Measurements from ENCODE around the genes RPS8 and BEST4.

DNA sequence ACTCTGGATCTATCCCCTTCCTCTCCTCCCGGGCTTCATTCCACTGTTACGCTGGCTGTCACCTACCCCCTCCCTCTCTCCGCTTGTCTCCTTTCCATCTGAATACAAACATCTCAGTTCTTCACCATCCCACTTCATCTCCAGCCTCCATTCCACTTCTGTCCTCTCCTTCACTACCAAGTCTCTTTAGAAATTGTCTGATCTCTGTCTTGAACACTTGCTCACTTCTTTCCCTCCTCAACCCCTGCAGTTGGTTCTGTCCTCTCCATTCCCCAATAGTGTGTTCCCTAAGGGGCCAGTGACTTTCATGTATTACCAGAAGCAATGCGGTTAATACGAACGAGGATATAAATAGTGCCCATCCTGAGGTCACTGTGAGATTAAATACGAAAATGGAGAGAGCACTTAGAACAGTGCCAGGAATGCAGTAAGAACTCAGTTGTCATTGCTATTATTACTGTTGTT lies 53.1 kb upstream of the ARTN start:
- RAMPAGE, long total RNA = no peak
- RRBS = no CpG with 5 or more reads among the region's 7 CpGs

DNA sequence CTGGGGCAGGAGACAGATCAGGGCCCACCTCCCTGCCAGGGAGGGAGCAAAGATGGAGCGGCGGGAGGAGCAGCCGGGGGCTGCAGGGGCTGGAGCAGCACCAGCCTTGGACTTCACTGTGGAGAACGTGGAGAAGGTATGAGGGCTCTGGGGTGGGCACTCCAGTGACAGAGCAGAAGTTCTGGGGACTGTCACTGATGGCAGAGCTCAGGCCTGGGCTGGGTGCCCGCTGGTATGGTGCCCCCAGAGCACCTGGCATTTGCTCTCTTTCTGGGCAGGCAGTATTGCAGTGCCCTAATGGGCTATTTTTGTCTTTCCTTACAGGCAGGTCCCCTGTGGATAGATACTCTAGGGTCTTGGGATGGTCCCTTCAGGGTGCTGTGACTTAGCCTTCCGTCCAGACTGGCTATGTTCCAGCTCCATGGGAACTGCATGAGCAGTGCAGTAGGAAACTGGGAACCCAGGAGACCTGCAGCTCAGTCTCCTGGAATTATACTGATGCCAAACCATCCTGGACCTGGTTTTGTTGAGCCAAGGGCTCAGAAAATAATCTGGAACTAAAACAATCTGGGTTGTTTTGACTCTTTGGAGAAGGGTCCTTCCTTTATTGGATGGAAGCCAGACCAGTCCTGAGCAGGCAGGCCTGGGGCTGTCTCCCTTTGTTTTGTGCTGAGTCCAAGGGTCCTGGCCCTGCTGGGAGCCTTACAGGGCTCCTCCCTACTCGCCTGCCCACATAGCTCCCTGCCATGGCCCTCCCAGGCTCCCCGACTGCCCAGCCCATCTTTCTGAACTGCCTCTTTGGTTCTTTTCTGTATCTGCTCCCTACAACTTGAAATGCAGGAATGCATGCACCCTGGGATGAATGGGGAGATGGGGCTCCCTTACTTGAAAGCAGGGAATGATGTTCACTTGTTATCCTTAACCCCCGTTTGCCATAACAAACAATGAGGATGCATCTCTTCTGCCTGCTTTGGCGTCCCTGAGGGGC lies 1.1 kb downstream of the IPO13 start:
- RAMPAGE, long total RNA = no peak
- RRBS = 33% methylated on average over 3 of the region's 10 CpGs

GRCh38 chr1:44005848-44006301 lies 14.5 kb downstream of the CCDC24 start:
- RAMPAGE, long total RNA = no peak
- RRBS = no CpG with 5 or more reads among the region's 10 CpGs

GRCh38 chr1:44250040-44250751 lies 36.9 kb downstream of the DMAP1 start:
- RAMPAGE, long total RNA = no peak
- RRBS = no CpG with 5 or more reads among the region's 33 CpGs

- RAMPAGE, long total RNA = no peak
- RRBS = no CpG with 5 or more reads among the region's 8 CpGs
Observed at GRCh38 chr1:44255269-44256254, 42.3 kb downstream of the DMAP1 start.

GRCh38 chr1:44283835-44284912 lies 70.9 kb downstream of the ERI3 start:
- RAMPAGE, long total RNA = no peak
- RRBS = no CpG with 5 or more reads among the region's 6 CpGs

DNA sequence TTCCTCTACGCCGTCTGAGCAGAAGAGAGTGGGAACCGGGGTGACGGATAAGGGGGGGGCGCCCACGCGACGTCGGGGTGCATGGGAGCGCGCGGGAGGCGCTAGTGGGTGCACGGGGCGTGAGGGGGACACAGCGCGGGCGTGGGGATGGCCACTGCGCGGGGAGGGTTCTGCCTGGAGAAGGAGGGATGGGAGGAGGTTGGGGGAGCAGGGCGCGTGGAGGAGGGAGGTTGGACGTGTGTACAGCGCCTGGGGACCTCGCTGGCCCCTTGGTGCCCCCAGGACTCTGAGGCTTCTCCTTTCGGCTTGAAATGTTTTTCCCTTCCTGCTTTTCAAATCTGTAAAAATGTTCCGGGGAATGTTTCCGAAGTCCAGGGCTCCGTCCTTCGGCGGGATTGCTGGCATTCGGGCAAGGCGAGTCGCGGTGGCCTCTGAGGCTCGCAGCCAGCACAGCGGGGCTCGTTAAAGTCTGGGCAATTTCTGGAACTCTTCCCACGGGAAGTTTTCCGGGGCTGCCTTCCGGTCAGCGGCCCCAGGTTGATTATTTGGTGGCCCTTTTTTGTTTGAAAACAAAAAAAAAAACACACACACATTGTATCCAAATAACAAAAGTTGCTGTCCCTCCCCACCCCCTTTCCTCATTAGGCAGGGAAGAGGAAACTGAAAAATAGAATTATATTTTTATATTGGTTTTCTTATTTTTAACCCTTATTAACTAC lies 13.2 kb downstream of the RNF220 start:
- RAMPAGE, long total RNA = no peak
- RRBS = no CpG with 5 or more reads among the region's 42 CpGs

DNA sequence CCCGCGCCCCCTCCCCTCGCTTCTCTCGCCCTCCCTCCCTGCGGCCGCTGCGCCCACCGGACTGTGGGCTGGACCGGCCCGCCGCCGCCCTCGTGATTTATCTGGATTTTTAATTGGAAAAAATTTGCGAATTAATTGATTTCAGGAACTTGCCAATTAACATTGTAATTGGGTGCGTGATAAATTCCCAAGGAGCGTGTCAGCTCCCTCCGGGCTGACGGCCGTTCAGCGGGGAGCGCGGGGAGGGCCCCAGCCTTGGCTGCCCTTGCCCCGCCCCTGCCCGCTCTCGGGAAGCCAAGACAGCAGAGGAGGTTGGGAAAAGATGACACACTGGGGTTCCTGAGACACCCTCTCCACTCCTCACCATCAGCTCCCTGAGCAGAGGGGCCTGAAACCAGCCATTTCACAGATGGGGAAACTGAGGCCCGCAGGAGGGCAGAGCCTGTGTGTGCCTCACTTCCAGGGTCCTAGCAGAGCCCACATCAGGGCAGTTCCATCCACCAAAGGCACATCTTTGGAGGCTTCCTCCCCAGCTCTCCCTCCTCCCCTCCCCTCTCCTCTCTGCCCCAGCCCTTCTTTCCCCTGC lies 56.9 kb downstream of the TMEM53 start:
- RAMPAGE, long total RNA = no peak
- RRBS = 3% methylated on average over 7 of the region's 26 CpGs

DNA sequence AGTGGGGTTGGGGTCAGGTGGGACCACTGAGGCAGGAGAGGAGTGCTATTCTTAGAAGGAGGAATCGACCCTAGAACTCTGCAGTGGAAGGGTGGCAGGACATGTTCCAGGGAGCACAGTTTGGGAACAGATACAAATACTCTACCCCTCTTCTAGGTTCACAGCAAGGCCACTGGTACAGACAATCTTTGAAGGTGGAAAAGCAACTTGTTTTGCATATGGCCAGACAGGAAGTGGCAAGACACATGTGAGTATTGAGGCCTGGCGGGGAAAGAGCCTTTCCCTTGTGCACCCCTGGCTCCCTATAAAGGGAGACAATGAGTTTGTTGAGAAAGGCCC lies 17.7 kb downstream of the KIF2C start:
- RAMPAGE, long total RNA = no peak
- RRBS = no CpG with 5 or more reads among the region's 2 CpGs

DNA sequence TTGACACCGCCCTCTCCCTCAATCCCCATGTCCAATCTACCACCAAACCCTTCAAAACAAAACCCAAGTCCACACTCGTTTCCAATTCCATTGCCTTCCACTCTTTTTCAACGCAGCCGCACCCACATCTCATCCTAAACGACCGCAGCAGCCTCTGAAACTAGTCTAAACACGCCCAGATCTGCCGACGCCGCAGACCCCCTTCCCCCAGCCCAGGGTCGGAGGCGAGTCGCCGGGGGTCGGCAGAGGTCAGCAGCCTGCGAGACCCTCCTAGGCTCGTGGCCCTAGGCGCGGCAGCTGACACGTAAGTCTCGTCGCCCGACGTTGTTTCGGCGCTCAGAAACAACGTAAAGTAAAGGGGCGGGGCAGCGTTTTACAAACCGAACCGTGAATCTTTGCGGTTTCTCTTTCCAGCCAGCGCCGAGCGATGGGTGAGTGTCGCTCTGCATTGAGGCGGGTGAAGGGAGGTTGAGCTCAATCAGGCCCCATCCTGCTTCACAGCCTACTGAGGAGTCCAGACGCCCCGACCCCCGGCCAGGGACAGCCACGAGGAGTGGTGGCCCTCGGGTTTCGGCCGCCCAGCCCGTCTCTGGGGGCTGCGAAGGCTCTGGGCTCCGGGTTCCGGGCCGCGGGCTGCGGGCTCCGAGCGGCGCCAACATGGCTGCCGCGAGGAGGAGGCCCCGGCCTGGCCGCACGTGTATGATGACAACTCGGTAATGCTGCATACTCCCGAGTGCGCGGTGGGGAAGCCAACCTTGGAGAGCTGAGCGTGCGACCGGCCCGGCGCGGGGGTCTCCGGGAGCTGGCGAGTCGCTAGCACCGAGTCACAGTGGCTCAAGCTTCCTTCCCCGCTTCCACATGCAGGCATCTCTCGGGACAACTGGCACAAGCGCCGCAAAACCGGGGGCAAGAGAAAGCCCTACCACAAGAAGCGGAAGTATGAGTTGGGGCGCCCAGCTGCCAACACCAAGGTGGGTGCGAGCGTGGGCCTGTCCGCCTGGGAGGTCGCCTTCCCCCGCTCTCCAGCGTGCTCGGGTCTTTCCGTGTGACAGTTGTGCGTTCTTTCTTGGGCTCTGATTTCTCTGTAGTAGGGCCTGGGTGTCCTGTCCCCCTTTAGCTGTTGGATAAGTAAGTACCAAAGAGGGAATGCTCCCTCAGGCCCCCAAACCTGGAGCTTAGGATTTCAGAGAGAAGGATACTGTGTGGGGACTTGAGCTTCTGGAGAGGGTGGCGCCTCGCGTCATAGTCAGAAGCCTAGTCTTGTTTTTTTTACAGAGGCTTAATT lies at the start of gene RPS8:
Gene RPS8, plus strand, starts transcription at position 371 of the 1,285 bp plus-strand sequence.
- RAMPAGE, long total RNA = start-site peak on the plus strand centred at position 411 of the sequence, 16 bp wide, 7,445 and 1,589 reads in 2 replicates
- RRBS = 1% methylated on average over 20 of the region's 92 CpGs

- RAMPAGE, long total RNA = no peak
- RRBS = no CpG with 5 or more reads among the region's 6 CpGs
Observed at GRCh38 chr1:44787901-44788471, at the start of gene BEST4. BEST4 (minus strand) TSS chr1:44788170.

- RAMPAGE, long total RNA = no peak
- RRBS = 2% methylated on average over 13 of the region's 39 CpGs
Observed at GRCh38 chr1:44799633-44800243, 439 bp upstream of the PLK3 start.

GRCh38 chr1:44803434-44804366 lies 3.5 kb downstream of the DYNLT4 start:
- RAMPAGE, long total RNA = no peak
- RRBS = no CpG with 5 or more reads among the region's 15 CpGs

DNA sequence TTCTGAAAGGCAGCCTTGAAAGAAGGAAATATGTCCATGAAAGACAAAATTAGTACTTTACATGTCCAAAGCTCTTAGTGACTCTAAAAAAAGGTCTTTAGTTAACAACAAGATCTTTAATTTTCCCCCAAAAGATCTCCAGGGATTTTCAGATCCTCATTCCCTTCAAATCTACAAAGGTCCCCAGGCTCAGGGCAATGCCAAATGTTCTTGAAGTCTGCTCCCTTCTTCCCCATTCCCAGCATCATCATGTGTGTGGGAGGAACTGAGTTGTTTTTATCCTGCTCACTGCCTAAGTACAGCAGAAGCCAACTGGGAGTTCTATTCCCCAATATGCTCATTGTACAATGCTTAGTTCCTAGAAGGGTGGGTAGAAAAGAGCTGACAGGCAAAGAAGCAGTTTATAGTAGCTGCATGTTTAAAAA lies 60.2 kb upstream of the PTCH2 start:
- RAMPAGE, long total RNA = no peak

- RAMPAGE, long total RNA = no peak
- RRBS = no CpG with 5 or more reads among the region's 4 CpGs
Observed at GRCh38 chr1:45015644-45016828, 4.0 kb downstream of the UROD start.

GRCh38 chr1:45017580-45018277 lies 5.7 kb downstream of the UROD start:
- RAMPAGE, long total RNA = no peak
- RRBS = no CpG with 5 or more reads among the region's 3 CpGs

DNA sequence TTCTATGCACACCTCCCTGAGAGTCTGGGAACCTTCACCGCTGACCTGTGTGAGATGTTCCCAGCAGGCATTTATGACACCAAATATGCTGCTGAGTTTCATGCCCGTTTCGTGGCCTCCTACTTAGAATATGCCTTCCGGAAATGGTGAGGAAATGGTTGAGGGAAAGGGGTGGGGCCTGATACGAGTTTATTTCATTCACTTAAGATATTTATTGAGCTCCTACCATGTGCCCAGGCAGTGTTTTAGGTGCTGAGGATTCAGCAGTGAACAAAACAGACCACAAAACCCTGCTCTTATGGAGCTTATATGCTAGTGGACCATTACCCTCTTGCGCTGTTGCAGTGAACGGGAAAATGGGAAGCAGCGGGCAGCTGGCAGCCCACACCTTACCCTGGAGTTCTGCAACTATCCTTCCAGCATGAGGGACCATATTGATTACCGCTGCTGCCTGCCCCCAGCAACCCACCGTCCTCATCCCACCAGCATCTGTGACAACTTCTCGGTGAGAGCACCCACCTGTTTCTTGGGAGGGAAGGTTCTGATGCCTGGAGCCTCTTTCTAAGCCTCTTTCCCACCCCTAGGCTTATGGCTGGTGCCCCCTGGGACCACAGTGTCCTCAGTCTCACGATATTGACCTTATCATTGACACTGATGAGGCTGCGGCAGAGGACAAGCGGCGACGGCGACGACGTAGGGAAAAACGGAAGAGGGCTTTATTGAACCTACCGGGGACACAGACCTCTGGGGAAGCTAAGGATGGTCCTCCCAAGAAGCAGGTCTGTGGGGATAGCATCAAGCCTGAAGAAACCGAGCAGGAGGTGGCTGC lies 2.7 kb downstream of the TOE1 start:
- RAMPAGE, long total RNA = no peak
- RRBS = no CpG with 5 or more reads among the region's 22 CpGs

DNA sequence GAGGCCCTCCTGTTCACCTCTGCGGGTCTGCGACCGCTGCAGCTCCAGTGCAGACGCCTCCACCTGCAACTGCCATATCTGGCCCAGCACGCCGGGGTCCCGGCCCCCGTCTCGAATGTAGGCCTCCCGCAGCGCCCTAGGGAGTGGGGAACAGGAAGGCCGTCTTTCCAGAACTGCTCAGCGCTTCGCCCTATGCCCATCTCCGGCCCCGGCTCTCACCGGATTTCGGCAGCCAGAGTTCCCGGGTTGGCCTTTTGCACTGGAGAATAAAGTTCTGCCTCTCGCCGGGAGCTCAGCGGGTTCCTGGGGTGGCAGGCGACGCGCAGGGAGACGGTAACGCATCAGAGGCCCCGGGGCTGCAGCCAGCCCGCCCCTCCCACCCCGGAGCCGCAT lies 1.3 kb downstream of the CCDC17 start:
- RAMPAGE, long total RNA = no peak
- RRBS = 34% methylated on average over 12 of the region's 31 CpGs

DNA sequence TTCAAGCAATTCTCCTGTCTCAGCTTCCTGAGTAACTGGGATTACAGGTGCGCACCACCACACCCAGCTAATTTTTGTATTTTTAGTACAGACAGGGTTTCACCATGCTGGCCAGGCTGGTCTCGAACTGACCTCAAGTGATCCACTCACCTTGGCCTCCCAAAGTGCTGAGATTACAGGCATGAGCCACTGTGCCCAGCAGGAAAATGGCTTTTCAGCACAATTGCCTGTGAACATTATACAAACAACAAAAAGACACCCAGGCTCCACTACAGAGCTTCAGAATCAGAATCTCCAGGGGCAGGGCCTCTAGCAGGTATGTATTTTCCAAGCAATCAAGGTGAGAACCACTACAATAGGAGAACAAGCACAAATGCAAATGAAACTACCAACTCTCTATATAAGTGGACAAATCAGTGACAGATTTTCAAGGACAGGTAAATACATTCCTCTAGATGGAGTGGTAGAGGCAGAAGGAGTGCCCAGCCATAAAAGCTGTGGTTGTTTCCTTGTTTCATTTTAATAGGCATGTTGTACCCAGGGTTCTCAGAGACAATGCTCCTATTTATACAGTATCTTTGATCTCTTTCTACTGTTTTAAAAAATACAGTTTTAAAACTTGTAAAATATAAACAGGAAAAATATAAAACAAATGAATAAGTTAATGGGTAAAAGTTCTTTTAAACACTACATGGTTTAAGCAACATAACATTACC lies 20.1 kb upstream of the CCDC17 start:
- RAMPAGE, long total RNA = no peak
- RRBS = no CpG with 5 or more reads among the region's 2 CpGs

DNA sequence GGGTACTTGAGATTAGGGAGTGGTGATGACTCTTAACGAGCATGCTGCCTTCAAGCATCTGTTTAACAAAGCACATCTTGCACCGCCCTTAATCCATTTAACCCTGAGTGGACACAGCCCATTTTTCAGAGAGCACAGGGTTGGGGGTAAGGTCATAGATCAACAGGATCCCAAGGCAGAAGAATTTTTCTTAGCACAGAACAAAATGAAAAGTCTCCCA lies 10.6 kb downstream of the IPP start:
- RAMPAGE, long total RNA = no peak
- RRBS = no CpG with 5 or more reads among the region's 2 CpGs